Neural cell (in vitro differentiated cells): Measurements from ENCODE around the genes SFT2D3, PTPN18 and PLEKHB2.

- RAMPAGE, long total RNA = no peak
Measured at GRCh38 chr2:127672386-127673723, 2.5 kb downstream of the LIMS2 start.

GRCh38 chr2:127701172-127702082 lies at the start of gene SFT2D3:
TSS of gene SFT2D3 (plus strand) at chr2:127701497.
- RAMPAGE, long total RNA = no peak

GRCh38 chr2:127702083-127702926 lies 1.0 kb downstream of the SFT2D3 start:
- RAMPAGE, long total RNA = no peak

DNA sequence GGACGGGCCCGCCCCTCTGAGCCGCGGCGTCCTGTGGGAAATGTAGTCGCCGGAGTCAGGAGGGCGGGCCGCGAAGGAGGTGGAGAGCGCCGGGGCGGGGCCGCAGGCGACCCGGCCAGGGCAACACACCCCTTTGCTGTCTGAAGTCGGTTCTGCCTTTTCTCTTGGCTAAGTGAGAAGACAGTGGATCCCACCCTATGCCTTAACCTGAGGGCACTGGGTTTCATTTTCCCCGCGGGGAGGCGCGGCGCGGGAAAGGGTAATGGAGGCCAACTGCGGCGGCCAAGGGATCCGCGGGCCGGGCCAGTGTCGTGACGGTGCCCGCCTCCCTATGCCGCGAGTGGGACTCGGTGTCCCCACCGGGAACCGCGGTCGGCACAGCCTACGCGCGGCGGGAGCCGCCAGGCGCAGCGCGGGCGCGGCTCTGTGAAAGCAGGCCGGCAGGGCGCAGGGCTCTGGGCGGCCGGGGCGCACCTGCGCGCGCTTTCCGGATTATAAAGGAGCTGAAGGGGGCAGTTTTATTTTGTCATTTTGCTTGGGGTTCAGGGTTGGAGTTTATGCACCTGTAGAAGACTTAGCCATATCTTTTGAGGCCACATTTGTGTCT lies 428 bp upstream of the SAP130 start:
- RAMPAGE, long total RNA = no peak

DNA sequence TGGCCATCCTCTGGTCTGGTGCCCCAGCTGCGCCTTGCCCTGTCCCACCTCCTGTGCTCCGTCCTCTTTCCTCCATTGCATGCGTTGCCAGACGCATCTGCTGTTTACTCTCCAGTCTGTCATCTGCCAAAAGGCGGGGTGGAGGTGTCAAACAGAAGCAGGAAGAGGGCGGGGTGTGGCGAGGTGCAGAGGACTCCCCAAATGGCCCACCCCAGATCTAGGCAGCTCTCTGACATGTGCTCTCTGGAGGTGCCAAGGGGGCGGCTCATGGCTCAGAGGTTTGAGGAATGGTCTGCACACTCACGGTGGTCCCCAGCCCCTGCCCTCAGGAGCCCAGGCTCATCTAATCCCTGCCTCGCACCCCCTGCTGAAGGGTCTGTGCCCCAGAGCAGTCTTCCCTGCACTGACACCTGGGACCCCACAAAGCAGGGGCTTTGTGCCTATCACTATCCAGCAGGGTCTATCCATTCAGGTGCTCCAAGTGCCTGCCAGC lies 45.0 kb downstream of the HS6ST1 start:
- RAMPAGE, long total RNA = no peak

DNA sequence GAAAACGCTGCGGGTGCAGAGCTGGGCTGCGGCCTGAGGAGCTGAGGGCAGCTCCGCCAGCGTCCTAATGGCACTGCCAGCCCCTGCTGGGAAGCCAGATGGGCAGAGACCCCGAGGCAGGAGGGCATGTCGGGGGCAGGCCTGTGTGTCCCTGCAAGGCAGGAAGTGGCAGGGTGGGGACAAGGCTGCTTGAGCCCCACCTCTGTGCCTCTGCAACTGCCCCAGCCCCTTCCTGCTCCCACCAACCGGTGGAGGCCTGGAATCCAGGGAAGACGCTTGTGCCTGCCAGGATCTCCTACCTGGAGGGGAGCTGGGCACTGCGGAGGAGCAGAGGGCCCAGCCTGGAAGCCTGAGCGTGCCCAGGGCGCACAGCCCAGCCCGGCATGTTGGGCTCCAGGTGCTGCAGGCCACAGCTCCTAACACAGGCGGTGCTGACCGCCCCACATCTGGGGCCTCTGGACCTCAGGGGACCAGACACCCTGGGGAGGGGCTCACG lies 36.1 kb downstream of the HS6ST1 start:
- RAMPAGE, long total RNA = no peak

DNA sequence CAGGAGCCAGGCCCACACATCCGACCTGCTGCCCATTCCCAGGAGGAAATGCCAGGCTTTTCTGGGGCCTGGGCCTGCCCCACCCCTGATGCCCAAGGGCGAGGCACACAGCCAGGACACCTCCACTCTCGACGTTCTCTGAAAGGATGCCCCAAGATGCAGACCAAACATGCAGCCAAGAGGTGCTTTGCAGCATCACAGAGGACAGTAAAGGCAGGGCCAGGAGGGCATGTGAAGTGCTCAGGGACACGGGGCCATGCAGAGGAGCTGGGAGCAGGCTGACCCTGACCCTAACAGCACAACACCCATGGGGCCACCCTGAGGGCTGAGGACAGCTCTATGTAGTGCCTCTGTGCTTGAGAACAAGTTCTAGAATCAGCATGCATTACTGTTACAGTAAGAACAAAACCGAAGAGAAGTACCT lies 15.6 kb downstream of the HS6ST1 start:
- RAMPAGE, long total RNA = no peak

DNA sequence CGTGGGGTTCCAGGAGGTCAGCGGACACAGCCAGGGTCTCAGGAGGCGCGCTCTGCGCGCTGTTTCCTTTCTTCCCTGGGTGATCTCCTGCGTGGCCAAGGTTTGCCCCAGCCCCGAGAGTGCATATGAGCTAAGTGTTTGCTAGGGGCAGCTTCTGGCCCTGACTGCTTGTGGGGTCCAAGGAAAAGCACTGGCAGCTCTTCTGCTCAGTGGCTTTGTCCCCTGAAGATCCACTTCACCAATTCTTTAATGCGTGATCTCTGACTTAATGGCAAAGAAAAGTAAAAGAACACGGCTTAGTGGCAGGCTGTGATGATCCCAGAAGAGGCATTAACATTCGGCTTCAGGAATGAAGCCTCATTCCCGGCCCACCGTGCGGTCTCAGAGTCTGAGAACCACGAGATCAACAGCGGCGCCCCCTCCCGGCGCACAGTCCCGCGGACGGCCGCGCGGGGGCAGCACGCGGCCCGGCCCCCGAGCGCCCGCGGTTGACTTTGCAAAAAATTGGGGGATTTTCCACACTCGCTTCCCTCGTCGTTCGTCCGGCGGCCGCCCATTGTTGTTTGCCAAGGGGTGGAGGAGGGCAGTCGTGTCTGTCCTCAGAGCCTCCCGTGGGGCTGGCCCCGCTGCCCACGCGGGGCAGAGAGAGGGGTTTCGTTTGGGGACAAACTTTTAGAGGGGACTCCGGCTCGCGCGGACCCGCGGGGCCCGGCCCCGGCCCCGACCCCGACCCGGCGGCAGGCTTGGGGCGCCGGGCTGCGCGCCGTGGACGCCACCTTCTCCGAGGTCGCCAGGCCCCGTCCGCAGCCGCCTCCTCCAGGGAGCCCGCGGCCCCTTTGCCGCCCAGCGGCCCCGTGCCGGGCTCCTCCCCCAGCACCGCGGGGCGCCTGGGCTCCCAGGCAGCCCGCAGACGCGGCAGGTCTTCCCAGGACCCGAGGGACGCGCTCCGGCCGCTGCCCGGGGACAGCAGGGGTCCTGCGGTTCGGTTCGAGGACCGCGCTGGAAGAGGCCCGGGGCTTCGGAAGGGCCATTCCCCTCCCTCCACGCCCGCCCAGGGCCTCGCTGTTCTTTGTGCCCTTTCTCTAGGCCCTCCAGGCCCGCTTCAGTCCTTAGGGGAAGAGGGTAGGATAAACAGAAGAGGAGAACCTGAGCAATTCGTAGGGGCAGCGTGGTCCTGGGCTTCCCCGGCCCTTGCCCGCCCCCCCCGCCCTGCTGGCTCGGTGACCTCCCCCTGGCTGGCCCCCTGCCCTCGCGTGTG lies 3.3 kb upstream of the HS6ST1 start:
- RAMPAGE, long total RNA = no peak

DNA sequence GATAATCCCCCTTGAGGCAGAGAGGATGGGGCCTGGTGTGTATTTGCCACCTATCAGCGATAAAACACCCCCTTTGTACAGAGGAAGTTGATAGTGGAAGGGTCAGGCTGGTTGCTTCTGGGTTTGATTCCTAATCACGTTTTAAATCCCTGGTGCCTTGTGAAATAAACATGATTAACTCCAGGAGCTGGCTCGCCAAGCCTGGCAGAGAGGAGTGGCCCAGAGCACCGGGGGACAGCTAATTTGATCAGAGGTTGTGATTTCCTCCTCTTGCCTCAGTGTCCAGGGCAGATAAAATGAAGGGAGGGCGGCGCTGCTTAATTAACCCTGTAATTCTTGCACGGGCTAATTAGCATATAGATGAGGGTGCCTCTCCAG lies 106.1 kb upstream of the HS6ST1 start:
- RAMPAGE, long total RNA = no peak

DNA sequence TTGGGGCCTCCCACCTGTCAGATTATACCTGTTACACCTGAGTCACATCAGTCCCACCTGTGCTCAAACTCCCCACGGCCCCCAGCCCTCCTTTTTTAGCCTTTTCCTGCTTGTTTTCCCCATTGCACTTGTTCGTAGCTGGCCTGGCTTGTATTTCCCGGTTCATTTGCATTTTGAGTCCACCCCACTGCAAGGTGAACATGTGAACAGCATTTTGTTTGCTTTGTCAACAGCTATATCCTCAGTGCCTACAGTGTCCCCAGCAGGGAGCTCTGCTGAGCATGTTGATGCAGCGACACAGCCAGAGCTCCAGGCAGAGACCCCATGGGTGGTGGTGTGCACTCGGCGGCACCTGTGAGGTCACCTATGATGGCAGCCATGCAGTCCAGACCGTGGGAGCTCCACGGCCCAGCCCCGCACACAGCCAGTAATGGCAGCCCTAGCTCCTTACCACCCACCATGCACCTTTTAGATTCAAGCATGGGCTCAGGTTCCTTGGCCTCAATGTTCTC lies 276.5 kb upstream of the HS6ST1 start:
- RAMPAGE, long total RNA = no peak

DNA sequence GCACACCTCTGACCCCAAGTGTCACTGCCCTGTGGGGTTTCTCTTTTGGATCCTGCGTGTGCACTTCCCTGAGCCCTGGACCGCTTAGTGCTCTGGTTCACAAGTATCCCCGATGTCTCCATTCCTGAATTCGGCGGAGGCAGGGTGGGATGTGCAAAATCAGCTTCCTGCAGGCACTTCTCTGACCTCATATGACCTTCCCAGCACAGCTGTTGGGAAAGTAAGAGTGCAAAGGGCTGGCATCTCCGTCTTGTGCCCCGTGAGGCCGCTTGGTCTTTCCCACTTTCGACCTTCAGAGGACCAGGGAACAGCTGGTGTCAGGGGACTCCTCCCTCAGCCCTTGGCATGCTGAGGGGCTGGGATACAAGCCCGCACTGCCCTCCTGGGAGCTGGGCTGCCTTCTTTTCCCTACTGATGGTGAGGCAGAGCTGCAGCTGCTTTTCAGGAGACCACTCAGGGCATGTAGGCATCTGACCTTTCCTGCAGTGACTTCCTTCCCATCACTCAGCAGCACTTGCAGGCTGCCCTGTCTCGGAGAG lies 277.1 kb upstream of the HS6ST1 start:
- RAMPAGE, long total RNA = no peak

DNA sequence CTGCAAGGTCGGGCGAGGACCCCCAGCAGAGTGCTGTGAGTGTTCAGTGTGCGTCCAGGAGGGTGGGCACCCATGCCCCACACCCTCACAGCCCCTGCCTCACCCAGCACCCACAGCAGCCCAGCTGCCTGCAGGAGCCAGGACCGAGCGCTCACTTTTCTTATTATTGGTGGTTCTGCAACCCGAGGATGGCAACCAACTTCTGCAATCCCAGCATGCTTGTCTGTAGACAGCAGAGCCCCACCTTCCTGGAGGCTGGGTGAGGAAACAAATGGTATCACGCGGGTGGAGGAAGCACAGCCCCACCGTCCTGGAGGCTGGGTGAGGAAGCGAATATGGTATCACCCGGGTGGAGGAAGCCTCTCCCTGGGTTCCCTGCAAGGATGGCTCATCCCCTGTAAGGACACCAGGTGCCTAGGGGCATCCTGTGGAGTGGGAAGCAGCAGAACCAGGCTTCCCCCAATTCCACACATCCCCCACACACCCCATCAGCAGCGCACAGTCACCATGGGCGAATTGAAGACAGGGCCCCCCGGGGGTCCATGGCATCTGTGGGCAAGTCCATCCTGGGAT lies 220.6 kb upstream of the RAB6C start:
- RAMPAGE, long total RNA = no peak

- RAMPAGE, long total RNA = no peak
Measured at GRCh38 chr2:130251910-130252318, 53.7 kb upstream of the TUBA3E start.

GRCh38 chr2:130336944-130337815 lies 4.8 kb downstream of the CCDC115 start:
- RAMPAGE, long total RNA = no peak

DNA sequence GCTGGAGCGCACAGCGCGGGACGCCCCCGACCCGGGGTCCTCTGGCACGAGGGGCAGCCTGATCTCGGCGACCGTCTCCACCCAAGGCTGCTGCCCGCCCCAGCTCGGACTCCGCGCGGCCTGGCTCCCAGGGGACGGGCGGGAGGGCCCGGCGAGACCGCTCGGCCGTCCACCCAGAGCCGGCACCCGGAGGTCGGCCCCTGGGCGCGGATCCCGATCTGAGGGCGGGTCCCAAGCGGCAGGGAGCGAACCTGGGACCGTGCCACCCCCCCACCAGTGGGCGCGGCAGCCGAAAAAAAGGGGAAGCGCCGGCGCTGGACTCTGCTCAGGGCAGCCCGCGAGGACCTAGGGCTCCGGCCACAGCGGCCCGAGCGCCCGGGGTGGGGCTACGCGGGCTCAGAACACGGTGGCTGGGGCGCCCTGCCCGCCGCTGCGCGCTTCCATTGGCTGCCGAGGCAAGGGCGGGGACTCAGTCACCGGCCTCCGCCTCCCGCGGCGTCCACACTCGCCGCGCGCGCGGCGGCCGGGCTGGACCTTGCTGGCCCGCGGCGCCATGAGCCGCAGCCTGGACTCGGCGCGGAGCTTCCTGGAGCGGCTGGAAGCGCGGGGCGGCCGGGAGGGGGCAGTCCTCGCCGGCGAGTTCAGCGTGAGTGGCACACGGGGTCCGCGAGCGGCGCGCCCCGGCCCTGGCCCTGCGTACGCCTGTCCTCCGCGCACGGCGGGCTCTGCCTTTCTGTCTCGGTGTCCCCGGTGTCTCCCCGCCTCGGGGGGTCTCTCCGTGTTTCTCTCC lies at the start of gene PTPN18:
PTPN18 (plus strand) TSS at position 502 of the 790 bp plus-strand sequence.
- RAMPAGE, long total RNA = no peak

GRCh38 chr2:130392020-130392445 lies 36.2 kb downstream of the PTPN18 start:
- RAMPAGE, long total RNA = no peak

GRCh38 chr2:130911985-130912408 lies 75.3 kb downstream of the ARHGEF4 start:
- RAMPAGE, long total RNA = no peak

GRCh38 chr2:131104242-131105539 lies at the start of gene PLEKHB2:
TSS of gene PLEKHB2 (plus strand) at chr2:131105336.
- RAMPAGE, long total RNA = start-site peak on the plus strand at chr2:131105301-131105356, 334 and 500 reads in 2 replicates

DNA sequence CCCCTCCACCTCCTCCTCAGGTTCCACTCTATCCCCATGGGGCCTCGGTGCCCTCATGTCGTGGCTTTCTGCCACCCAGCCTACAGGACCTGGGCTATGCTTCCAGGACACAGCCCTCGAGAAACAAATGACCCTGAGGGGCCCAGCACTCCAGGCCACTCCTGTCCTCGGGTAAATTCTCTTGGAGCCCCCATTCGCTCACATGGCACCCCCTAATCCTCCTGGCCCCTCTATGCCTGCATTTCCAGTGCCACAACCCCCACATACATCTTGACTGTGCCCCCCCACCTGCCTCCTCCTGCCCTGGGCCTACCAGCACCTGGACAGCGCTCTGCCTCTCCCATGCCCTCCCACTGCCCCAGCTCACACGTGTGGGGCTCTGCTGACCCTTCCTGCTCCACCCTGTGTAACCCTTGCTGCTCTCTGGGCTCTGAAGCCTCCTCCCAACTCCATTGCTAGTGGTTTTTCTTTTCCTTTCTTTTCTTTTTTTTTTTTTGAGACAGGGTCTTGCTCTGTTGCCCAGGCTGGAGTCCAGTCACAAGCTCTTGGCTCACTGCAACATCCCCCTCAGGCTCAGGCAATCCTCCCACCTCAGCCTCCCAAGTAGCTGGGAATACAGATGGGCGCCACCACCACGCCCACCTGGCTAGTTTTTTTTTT lies 3.3 kb downstream of the MZT2A start:
- RAMPAGE, long total RNA = no peak

- RAMPAGE, long total RNA = no peak
Measured at GRCh38 chr2:131518329-131519002, 9.2 kb upstream of the CCDC74A start.